ENCODE measurements around the gene UCK2.

DNA sequence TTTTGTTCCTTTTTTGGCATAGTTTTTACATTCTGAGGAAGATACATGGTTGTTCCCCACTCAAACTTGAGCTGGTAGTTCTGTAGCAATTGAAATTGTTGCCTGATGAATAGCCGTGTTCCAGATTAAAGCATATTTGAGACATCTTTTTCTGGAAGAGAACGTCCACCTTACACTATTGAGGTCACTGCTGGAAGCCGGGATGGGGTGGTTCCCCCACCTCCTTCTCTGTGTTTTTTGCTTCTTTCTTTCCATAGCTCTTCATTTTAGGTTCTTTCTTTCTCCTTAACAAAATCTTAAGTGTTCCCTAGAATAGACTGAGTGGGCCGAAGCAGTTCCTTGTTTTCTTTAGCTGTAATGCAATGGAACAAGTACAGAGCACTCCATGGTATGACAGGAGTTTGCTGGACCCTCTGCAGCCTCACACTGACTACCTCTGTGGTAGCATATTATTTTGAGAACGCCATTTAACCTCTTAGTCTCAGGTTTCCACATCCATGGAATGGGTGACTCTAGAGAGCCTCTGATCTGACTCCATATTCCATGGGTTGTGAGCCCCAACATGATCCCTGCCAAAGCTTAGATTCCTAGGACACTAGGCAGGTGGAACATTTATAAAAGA, 15.0 kb downstream of the PBX1 start:
- PRO-cap: no peak
- RAMPAGE, long total RNA, 3 experiments: no peak in any of the 3 experiments

DNA sequence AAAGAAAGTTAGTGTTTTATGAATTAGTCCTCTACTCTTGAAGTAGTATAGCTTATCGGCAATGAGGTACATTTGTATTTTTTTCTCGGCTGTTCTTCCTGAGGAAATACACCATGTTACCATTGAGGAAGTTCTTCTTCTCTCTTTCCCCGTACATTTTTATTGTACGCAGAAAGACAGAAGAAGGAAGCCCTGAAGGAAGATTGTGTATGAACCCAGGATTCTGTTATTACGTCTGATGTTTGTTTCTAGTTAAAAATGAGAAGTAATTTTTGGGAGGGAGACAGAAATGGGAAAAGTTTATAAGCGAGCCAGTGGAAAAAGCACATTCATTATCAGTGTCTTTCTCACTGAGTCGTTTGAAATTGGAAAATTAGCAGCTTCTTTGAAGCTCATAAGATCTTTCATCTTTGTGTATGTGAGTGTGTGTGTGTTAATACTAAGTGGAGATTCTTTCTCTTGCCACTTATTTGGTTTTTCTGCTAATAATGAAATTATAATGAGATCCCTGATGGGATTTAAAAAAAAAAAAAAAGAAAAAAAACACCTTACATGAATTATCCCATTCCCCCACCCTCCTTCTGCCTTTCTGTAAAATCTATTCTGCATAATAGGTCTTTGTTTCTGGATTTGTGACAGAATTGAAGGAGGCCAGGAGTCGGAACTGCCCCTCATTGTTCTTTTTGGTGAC, 66.5 kb downstream of the PBX1 start:
- PRO-cap: no peak
- RAMPAGE, long total RNA, 3 experiments: no peak in any of the 3 experiments

DNA sequence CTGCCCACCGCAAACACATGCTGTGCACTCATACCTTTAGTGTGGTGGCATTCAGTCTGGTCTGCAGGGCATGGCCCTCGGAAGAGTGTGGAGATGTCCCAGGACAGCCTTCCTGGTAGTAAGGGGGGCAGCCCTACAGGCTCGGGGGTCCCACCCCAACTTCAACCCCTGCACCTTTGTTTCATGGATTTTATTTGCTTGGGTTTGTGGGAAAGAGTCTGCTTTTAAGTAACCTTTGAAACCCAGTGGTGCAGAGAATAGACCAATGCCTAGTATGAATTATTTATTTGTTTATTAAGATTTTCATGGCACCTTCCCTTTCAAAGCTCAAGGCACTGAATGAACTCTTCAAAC, 87.9 kb downstream of the PBX1 start:
- PRO-cap: no peak
- RAMPAGE, long total RNA, 3 experiments: no peak in any of the 3 experiments

DNA sequence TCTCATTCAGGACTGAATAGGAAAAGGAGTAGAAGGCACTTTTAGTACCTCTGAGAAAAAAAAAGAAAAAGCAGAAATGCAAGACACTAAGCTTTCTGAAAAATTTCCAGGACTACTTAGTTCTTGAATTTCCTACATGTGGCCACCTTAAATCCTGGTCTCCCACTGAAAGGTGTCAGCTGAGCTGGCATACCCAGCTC, 75.5 kb downstream of the LMX1A start:
- PRO-cap: no peak
- RAMPAGE, long total RNA, 3 experiments: no peak in any of the 3 experiments

- PRO-cap: no peak
- RAMPAGE, long total RNA, 3 experiments: no peak in any of the 3 experiments
Measured at GRCh38 chr1:165634539-165635105, 3.6 kb downstream of the MGST3 start.

DNA sequence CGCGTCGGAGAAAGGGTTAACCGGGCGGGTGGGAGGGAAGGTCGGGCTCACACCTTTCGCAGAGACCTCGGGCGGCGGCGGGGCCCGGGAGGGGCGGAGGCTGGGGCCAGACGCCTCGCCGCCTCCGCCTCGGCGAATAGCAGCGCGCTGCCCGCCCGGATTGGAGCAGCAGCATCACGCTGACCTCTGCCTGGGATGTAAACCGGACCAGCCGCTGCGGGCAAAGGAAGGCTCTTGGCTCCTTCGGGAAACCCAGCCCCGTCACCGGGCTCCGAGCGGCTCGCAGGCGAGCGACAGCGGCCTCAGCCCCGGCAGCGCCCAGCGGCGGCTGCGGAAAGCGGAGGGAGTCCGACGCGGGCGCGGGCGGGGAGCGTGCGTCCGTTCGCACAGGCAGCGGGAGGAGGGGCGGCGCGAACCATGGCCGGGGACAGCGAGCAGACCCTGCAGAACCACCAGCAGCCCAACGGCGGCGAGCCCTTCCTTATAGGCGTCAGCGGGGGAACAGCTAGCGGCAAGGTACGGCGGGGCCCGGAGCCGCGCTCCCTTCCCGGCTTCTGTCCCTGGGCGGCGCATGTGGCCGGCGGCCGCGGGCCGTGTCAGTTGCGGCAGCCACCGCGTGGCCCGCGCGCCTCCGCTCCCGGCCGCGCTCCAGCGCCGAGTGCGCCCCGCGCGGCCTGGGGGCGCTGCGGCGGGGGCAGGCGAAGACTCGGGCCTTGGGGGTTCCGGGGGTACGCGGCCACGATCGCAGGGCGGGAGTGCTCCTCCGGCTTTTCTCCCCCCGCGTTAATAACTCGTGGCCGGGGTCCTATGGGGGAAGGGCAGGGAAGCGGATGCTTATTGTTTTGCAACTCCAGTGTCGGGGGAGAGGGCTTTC, at the start of gene UCK2:
UCK2 (plus strand) TSS at position 198 of the 874 bp plus-strand sequence.
- PRO-cap: bidirectional peak, plus-strand start at position 200 of the sequence, minus-strand start at position 79 of the sequence
- RAMPAGE, long total RNA, 3 experiments: start-site peak on the plus strand in 1 of 3 experiments, centred at position 349 of the sequence, 22 reads per replicate

DNA sequence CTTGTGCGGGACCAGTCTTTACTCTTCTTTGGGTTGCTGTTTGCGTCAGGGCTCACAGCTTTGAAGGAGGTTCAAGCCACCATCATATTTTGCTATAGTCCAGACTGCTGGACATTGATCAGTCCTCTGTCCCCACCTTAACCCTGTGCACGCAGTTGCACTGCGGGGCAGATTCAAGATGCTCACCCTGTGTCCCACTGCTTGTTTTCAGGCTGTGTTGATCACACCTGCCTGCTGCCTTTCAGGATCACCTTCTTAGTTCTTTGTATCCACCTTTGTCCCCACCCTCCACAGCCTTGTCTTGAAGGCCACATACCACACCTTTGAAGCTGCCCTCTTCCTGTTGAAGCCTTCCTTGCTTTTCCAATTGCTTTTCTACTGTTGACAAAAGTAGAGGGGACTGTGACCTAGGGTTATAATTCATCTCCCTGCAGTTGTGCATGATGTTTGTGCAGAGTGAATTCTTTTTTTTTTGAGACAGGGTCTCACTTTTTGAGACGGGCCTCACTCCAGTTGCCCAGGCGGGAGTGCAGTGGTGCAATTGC, 32.6 kb downstream of the UCK2 start:
- PRO-cap: no peak
- RAMPAGE, long total RNA, 3 experiments: no peak in any of the 3 experiments

DNA sequence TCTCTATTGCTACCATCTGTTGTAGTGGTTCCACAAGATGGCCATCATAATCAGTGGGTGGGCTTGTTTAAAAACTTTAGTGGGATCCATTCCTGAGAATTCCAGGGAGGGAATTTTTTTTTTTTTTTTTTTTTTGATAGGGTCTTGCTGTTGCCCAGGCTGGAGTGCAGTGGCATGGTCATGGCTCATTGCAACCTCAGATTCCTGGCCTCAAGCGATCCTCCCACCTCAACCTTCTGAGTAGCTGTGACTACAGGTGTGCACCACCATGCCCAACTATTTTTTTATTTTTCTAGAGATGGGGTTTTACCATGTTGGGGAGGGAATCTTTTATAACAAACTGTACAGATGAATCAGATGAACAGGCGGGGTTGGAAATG, 87.3 kb downstream of the UCK2 start:
- PRO-cap: no peak
- RAMPAGE, long total RNA, 3 experiments: no peak in any of the 3 experiments

DNA sequence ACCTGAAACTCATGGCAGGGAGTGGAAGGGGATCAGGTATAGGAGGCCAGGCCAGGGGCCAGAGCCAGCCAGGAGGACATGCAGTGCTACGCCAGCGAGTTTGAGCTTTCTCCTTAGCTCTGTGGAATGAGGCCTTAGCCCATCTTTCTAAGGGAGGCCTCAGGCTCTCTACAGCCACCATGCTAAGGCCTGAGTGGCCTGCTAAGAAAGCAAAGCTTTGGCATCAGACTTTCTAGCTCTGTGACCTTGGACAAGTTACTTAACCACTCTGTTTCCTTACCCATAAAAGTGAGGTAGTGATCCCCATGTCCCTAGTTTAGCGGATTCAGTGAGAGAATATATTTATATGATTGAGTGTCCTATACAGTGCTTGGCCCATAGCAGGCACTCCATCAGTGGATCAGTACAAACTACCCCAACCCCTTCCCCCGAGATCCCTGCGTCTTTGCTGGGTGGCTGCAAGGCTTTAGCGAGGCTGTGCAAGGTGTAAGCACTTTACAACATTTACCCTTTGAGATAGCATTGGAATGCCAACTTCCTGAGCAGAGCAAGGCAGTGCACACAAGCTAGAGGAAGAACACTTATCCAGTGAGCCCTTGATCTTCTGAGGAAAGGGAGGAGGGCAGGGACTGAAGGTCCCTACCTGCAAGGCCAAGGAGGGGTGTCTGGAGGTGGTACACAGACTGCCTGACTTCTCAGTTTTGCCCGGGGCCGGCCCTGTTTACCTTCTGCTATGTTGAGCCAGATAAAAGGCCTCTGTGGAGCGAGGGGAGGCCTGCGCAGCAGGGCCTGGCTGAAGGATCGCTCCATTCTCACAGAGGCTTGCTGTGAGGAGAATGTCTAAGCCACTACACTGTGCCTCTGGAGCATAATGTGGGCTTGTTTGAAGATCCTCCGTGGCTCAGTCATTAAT, 4.2 kb downstream of the POGK start:
- PRO-cap: no peak
- RAMPAGE, long total RNA, 3 experiments: no peak in any of the 3 experiments

GRCh38 chr1:167059081-167059709, 31.0 kb downstream of the GPA33 start:
- PRO-cap: no peak
- RAMPAGE, long total RNA, 3 experiments: no peak in any of the 3 experiments

DNA sequence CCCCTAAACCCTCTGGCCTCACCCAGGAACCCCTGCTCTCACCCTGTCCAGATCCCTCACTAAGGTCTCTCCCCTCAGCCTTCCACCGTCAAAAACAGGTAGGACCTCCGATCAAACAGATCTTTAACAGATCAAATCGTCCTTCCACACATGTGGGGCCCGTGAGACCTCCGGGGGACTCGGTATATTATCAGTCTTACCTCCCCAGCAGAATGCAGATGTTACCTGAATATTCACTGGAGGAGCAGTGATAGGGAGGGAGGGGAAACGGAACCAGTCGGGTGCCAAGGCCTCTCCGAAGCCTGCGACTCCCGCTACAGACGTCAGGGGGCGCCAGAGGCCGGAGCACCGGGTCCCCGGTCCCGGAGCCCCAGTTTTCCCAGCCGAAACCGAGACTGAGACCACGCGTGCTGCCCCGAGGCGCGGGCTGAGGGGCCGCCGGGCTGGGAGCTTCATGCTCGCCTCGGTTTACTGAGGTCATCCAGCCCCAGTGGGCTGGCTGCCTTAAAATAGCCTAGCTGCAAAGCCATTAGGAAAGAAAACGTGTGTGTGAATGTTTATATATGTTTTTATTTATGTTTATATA, 23.6 kb downstream of the GPA33 start:
- PRO-cap: no peak
- RAMPAGE, long total RNA, 3 experiments: no peak in any of the 3 experiments

GRCh38 chr1:167082440-167083289, 7.5 kb downstream of the GPA33 start:
- PRO-cap: no peak
- RAMPAGE, long total RNA, 3 experiments: no peak in any of the 3 experiments

DNA sequence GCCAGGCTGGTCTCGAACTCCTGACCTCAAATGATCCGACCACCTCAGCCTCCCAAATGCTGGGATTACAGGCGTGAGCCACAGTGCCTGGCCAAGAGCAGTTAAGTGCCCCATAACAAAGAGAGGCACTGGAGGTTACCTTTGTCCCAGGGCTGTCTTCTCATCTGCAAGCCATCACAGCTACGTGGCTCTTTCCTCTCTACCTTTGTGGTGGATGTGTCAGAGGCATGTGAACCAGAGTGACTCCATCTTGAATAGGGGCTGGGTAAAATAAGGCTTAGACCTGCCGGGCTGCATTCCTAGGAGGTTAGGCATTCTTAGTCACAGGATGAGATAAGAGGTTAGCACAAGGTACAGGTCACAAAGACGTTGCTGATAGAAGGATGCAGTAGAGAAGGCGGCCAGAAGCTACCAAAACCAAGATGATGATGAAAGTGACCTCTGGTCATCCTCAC, 59.5 kb upstream of the POU2F1 start:
- PRO-cap: no peak
- RAMPAGE, long total RNA, 3 experiments: no peak in any of the 3 experiments

DNA sequence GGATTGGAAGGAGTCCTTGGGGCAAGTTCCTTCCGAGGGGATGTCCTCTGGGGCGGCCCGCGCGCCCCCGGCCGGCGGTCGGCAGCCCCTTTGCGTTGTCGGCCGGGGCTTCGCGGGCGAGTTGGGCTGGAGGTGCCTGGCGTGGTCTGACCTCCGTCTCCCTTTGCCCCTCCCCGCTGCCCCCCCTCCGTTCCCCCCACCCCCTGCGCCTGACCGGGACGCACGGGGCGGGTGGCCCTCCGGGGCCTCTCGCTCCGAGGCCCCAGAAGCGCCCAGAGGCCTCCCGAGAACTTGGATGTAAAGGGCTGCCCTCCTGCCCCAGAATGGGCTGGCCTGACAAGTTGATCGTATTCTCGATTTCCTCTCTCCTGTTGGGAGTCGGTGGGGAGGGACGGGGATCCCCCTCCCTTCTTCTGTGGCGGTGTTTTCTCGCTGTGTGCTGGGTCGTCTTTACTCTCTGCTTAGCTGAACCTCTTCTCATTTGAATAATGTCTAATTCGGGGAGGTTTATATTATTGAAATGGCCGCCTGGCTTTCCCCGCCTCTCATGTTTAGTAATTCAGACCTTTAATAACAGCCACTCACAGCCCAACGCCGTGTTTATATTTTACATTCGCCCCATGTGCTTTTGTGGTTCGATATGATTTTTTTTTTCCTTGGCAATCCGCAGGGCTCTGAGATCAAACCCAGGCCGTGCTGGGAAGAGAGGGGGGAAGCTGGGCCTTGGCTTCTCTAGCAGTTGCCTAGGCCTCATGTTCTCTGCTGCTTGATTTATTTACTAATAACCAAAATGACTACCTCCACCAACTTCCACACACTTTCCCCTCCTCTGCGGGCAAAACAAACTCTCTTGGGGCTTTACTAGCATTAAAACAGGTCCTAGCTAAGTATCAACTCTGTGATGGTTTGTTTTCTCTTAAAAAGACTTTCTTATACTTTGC, 1.4 kb downstream of the POU2F1 start:
- PRO-cap: bidirectional peak, plus-strand start at position 265 of the sequence, minus-strand start at position 148 of the sequence; bidirectional peak, plus-strand start at position 689 of the sequence, minus-strand start at position 483 of the sequence
- RAMPAGE, long total RNA, 3 experiments: no peak in any of the 3 experiments

DNA sequence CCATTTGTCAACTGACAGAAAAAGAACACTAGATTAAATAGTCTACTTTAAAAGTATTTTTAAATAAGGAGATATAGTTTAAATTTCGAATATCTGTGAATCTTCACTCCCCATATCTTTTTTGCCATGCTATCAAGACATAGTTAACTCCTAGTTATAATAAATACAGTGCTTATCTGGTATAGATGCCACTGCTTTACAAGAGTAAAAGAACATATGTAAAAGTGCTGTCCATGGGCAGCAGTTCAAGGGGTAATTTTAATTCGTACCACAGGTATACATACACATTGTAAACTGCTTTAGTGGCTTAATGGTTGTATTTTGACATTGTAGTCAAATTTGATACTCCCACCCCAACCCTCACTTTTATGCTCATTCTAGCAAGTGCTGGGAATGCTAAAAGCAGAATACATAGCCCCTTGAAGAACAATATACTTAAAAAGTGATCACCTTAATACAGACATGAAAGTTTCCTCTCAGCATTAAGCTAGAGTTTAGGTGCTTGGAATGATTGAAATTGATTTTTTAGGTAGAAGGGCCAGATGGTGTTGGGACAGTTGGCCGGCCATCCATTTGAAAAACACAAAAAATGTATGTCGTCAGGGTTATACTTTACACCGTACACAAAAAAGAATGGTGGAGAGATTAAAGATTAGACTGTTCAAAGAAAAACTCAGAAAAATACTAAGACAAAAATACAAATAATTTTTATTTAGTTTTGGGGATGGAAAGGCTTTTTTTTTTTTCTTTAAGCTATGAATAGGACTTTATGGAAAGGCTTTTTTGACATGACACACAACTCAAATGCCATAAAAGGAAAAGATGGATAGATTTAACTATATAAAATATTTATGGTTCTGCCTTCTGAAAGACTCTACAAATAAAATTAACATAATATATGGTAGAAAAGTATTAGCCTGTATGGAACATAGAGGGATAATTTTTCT, 18.8 kb downstream of the POU2F1 start:
- PRO-cap: no peak
- RAMPAGE, long total RNA, 3 experiments: no peak in any of the 3 experiments

- PRO-cap: no peak
- RAMPAGE, long total RNA, 3 experiments: no peak in any of the 3 experiments
Measured at GRCh38 chr1:167261144-167261547, 40.5 kb downstream of the POU2F1 start.

- PRO-cap: no peak
- RAMPAGE, long total RNA, 3 experiments: no peak in any of the 3 experiments
Measured at GRCh38 chr1:167270163-167270746, 49.6 kb downstream of the POU2F1 start.

GRCh38 chr1:167344584-167345568, 124.2 kb downstream of the POU2F1 start:
- PRO-cap: no peak
- RAMPAGE, long total RNA, 3 experiments: no peak in any of the 3 experiments

DNA sequence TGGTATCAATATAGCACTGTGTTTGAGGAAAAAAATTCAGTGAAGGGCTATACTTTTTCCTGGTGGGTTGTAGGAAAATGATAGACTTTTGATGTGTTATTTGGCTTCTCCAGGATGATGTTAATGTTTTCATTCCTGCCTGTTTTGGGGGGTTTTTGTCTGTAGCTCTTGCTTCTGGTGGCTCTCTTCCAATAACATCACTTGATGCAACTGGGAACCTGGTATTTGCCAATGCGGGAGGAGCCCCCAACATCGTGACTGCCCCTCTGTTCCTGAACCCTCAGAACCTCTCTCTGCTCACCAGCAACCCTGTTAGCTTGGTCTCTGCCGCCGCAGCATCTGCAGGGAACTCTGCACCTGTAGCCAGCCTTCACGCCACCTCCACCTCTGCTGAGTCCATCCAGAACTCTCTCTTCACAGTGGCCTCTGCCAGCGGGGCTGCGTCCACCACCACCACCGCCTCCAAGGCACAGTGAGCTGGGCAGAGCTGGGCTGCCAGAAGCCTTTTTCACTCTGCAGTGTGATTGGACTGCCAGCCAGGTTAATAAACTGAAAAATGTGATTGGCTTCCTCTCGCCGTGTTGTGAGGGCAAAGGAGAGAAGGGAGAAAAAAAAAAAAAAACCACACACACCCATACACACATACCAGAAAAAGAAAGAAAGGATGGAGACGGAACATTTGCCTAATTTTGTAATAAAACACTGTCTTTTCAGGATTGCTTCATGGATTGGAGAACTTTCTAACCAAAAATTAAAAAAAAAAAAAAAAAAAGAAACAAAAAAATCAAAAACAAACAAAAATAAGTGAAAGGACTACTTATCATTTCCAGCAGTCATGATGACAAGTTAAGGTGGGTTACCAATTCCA, 102.8 kb downstream of the CD247 start:
- PRO-cap: no peak
- RAMPAGE, long total RNA, 3 experiments: no peak in any of the 3 experiments

DNA sequence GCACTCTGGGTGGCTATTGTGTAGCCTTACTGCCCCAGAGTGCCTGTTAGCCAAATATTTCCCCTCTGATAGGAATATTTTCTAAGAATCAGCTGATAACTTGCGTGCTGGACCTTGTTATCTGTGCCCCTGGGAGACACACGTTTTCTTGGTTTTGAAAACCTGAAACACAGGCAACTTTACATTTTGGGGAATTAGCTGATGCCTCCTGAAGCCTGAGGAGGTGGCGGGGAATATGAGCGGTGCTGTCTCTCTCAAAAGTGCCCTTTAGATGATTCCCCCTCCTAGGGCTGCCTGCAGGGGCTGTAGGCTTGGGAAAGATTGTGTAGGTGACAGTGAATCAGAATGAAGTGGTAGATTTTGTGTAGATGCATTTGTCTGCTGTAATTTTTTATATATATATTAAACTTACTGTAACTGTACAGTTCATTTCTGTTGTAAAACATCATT, 91.4 kb downstream of the CD247 start:
- PRO-cap: no peak
- RAMPAGE, long total RNA, 3 experiments: no peak in any of the 3 experiments